ENCODE data around the genes HPGDS and TRMT10A.

GRCh38 chr4:90212624-90213352 is 85.6 kb downstream of the CCSER1 start:
- PRO-cap = no peak
- RAMPAGE, long total RNA, 2 experiments = no peak in any of the 2 experiments

- PRO-cap = no peak
- RAMPAGE, long total RNA, 2 experiments = no peak in any of the 2 experiments
Measured at GRCh38 chr4:93829259-93829731, 742 bp downstream of the ATOH1 start.

GRCh38 chr4:94342390-94343104 is at the start of gene HPGDS:
Gene HPGDS (minus strand): TSS chr4:94342836.
- PRO-cap = unidirectional peak, minus-strand start at chr4:94342836
- RAMPAGE, long total RNA, 2 experiments = start-site peak on the minus strand in 1 of 2 experiments, at chr4:94342835-94342883 at its widest, 33 reads per replicate

DNA sequence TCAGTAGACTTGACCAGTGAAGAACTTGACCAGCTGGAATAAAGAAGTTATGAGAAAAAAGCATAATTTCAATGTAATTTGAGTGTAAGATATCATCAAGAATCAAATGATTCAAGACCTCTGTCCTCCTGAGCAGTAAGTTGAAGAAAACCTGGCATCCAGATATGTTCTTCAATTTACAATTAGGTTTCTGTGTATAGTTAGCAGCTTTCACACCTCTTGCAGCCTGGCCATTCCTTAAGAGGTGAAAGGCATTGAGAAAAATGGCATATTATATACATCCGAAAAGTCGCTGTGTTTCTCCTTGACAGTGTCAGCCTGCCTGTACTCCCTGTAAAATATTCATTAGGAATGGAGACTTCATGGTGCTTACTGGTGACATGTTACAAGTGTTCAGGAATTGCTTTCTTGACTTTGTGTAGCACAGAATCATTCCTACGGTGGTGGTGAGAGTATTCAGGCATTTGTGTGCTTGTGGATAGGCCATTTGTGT is 35.6 kb downstream of the PDLIM5 start:
- PRO-cap = no peak
- RAMPAGE, long total RNA, 2 experiments = no peak in any of the 2 experiments

DNA sequence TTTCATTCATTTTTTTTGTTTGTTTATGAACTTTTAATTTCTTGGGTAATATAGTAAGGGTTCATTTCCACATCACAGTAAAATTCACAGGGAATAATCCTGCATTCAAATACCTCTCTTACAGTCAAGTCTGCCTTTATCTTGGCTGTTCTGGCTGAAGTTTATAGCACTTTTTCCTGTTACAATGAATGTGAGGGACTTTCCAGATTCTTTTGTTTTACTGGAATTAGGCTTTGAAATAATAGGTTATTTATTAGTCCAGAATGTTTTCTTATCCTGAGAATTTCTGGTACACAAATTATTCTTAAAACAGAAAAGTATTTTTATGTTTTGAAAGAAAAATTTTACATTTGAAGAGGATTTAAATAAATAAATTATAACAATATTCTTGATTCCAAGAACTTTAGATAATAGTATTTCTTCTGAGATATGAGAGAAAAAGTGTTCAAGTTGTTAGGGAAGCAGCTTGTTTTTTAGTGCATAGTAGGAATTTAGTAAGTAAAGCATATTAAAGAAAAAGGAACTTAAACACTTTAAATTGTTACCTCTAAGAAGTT is 85.5 kb downstream of the PDLIM5 start:
- PRO-cap = no peak
- RAMPAGE, long total RNA, 2 experiments = no peak in any of the 2 experiments

- PRO-cap = no peak
- RAMPAGE, long total RNA, 2 experiments = no peak in any of the 2 experiments
Measured at GRCh38 chr4:94538885-94539313, 87.2 kb downstream of the PDLIM5 start.

DNA sequence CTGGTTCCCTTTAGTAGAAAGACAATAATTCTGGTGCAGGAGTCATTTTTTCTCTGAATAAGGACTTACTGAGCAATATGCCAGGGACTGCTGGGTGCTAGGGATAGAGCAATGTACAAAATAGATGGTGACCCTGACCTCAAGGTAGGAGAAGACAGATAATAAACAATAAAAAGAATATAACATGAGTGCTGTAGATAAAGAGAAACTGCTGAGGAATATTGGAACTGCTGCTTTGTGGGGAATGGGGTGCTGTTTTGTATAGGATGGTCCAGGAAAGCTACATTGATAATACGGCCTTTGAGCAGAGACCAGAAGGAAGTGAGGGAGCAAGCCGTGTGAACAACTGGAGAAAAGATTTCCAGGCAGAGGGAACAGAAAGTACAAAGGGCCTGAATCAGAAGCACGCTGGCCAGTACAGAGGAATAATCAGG is 124.2 kb upstream of the BMPR1B start:
- PRO-cap = no peak
- RAMPAGE, long total RNA, 2 experiments = no peak in any of the 2 experiments

DNA sequence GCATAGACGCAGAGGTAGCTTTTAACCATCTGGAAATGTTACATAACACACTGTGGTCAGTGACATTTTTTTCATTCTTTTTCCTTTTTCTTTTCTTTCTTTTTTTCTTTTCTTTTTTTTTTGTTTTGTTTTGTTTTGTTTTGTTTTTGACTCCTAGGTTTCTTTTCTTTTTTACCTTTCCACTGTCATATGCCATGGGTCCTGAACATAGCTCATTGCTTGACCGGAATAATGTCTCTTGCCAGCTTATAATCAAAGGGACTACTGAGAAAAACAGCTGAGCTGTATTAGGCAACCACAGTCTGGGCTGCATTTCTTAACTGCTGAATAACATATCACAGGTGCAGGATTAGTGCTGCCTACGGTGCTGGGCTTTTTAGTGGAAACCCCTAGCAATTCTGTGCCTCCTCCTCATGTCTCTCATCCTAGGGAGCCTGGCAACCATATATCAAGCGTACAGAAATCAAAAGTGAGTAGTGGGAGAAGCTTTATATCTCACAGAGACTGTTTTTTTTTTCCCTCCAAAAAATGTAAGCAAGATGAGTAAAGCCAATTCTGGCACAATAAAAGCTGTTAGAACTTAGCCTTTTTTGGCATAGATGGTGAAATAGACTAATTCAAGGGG is 333.5 kb downstream of the BMPR1B start:
- PRO-cap = no peak
- RAMPAGE, long total RNA, 2 experiments = no peak in any of the 2 experiments

GRCh38 chr4:96598388-96598759 is 758.5 kb downstream of the PDHA2 start:
- PRO-cap = no peak
- RAMPAGE, long total RNA, 2 experiments = no peak in any of the 2 experiments

GRCh38 chr4:98660063-98660649 is 1.7 kb upstream of the TSPAN5 start:
- PRO-cap = unidirectional peak, plus-strand start at chr4:98660352
- RAMPAGE, long total RNA, 2 experiments = no peak in any of the 2 experiments

- PRO-cap = no peak
- RAMPAGE, long total RNA, 2 experiments = no peak in any of the 2 experiments
Measured at GRCh38 chr4:98688771-98689307, 30.4 kb upstream of the TSPAN5 start.

DNA sequence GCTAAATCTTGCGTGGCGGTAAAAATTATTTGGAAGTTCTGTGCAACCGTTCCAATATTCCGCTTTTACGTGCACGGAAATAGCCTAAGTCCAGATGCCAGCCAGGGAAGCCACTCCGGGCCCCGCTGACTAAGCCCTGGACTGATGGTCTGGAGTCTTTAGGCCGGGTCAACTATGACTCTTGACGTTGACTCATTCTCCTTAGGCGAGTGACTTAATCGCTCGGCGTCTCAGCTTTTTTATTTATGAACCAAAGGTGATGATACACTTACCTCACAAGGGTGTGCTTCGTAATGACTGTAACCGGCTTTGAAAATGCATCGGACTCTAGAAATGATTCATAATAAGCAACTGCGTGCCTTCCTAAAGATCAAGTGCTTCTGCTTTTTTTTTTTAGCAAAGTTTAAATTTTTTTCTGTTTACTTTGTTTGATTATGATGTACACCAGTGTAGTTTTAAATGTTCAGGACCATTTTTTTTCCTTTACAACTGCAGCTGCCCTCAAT is 961 bp upstream of the EIF4E start:
- PRO-cap = unidirectional peak, minus-strand start at position 133 of the sequence
- RAMPAGE, long total RNA, 2 experiments = no peak in any of the 2 experiments

DNA sequence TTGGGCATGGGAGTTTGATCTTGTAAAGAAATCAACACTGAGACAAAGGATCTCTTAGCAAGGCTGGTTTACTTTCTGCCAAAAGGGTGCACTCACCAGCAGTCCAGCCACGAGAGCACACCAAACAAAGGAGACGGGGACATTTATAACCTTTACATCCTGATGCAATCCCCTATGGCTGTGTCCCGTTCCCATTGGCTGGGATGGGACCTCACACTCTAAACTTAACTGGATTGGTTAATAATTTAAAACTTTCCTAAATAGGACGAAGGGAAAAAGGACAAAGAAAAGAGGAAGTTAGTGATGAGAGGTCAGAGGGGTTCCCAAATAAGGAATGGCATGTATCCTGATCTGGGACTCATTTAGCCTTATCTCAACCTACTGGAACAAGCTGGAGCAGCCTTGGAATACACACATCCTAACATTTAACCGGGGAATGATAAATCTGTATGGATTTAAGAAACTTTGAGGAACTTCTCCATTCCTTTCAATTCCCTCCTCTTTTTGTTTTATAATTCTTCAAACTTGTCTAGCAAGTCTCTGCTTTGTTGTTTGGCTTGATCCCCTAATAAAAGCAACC is 18.0 kb downstream of the METAP1 start:
- PRO-cap = bidirectional peak, plus-strand start at position 389 of the sequence, minus-strand start at position 77 of the sequence
- RAMPAGE, long total RNA, 2 experiments = no peak in any of the 2 experiments

DNA sequence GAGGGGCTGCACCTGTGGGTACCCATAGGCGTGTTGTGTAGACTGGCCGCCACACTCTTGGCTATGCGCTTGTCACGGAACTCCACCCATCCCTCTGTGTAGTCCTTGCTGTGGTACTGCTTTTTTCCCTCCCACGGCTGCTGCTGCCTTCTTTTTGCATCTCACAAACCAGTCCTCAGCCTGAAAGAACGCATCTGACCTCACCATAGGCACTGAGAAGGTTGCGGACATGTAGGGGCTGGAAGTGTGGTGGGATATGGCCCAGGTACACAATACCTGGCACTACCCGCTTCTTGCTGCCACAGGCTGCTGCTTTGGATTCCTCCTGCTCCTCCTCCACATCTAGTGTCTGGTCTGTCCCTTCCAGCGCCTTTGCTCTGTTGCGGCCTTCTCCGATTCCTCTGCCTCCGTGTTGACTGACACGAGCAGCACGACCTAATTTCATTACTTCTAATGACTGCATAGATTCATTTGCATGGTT is 27.2 kb downstream of the METAP1 start:
- PRO-cap = no peak
- RAMPAGE, long total RNA, 2 experiments = no peak in any of the 2 experiments

DNA sequence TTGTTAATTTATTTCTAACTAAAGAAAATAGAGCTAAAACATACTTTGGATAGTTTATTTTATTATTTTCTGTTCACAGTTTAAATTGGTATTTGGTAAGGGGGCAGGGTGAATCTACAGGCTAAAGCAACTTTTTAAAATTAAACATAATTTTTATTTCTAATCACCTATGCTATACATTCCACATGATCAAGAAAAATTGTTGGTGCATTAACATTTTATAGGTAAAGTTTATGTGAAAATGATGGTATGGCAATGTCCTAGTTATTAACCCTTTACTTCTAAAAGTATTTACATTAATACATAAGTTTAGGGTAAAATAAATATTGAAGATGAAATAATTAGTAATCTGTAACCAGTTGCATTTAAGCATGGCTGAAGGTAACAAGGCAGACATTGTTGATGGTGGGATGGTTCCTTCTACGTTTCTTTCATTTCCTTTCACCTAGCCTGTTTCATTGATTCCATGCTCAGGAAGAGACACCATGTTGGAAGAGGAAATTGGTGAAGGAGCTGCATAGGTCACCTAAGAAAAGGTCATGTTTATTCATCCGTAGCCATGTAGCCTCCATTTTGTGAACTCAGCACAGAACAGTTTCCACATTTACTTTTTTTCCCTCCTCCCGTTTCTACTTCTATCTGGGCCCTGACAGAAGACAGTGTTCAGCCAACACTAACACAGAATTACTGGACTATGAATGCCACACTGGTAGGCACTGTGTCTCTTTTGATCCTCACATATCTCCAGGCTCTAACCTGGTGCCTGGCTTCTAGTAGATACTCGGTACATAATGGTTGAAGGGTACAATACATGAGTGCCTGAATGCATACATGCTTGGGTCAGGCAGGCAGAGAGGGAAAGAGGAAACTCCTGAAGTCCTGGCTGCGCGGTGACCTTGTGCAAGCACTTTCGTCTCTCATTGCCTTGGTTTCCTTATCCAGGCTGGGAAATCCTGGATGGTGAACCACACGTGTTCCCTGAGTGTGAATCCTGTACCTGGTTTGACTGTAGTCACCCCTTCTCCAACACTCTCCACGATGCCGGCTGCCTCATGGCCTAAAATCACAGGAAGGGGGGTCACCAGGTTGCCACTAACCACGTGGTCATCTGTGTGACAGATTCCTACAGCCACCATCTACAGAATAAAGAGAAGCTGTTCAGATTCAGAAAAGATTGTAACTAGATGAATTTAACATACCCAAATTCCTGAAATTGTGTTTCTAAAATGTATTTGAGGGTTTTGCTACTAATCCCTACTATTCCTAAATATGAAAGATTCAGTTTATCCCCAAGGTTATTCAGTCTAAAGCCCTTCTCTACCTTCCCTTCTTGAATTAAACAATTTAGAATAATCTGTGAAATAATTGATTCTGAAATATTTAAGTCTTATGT is 3.7 kb downstream of the ADH1B start:
- PRO-cap = no peak
- RAMPAGE, long total RNA, 2 experiments = start-site peak on the minus strand in 1 of 2 experiments, centred at positions 842 to 1,102 of the sequence, 5 to 9 reads per replicate

DNA sequence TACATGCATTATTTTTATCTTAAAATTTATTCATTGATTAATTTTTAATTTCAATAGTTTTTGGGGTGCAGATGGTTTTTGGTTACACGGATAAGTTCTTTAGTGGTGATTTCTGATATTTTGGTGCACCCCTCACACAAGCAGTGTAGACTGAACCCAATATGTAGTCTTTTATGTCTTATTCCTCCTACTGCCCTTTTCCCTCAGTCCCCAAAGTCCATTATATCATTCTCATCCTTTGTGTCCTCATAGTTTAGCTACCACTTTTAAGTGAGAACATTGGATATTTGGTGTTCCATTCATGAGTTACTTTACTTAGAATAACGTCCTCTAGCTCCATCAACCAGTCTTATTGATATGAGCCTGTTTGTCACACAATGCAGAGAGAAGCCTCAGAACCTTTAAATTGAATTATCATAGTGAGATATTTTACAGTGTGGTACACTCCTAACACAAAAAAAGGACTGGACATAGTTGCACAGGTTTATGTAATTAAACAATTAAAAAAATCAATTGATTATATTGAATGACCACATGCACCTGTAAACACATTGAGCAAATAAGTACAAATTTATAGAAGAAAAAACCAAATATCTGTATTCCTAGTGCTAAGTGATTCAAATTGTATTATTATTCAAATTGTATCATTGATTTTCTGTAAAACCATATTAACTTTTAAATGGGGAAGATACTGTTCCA is 1.0 kb downstream of the ADH1B start:
- PRO-cap = no peak
- RAMPAGE, long total RNA, 2 experiments = no peak in any of the 2 experiments

- PRO-cap = no peak
- RAMPAGE, long total RNA, 2 experiments = no peak in any of the 2 experiments
Measured at GRCh38 chr4:99323550-99324151, 2.5 kb upstream of the ADH1B start.

GRCh38 chr4:99381595-99382080 is 29.1 kb upstream of the ADH1C start:
- PRO-cap = no peak
- RAMPAGE, long total RNA, 2 experiments = no peak in any of the 2 experiments

GRCh38 chr4:99404362-99405238 is 30.5 kb downstream of the ADH7 start:
- PRO-cap = no peak
- RAMPAGE, long total RNA, 2 experiments = no peak in any of the 2 experiments

GRCh38 chr4:99563279-99564344 is at the start of gene TRMT10A:
Gene TRMT10A (minus strand): TSS chr4:99564039.
- PRO-cap = unidirectional peak, minus-strand start at chr4:99563400; bidirectional peak, plus-strand start at chr4:99563764, minus-strand start at chr4:99563723; bidirectional peak, plus-strand start at chr4:99564143, minus-strand start at chr4:99564006
- RAMPAGE, long total RNA, 2 experiments = start-site peak on the plus strand in 1 of 2 experiments, at chr4:99563804-99563831 at its widest, 7 reads per replicate; start-site peak on the minus strand in 2 of 2 experiments, at chr4:99563613-99563757 at its widest, 106 to 206 reads per replicate